Vein endothelial cell (primary cell): ENCODE measurements around a stretch of chr20.

- CAGE, long polyA plus RNA = no peak
These were observed 37.5 kb downstream of the RBM38 start for GRCh38 chr20:57428477-57429312.

GRCh38 chr20:57440534-57441594, 49.7 kb downstream of the RBM38 start:
- CAGE, long polyA plus RNA = no peak

DNA sequence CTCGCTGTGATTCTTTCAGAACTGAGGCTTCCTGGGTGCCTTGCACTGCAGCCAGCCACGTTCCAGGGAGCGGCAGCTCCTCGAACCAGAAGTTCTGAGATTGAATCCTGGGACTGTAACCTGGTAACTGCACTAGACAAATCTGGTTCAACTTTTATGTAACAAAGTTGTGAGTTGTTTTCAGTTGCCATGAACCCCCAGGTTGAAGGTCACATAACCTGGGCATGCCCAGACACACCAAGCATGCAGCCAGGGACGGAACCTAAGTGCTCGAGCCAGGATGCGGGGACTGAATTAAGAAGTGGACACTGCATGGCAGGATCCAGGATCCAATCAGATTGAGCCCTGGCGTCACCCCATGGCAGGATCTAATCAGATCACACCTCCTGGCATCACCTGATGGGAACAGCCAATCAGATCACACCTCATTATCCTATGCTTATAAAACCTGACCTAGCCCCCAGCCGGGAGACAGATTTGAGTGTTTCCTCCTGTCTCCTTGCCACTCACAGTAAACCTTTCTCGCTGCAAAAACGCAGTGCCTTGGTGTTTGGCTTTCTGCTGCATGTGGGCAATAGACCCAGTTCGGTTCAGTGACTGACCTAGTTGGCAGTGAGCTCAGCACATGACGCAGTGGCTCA, 66.0 kb downstream of the RBM38 start:
- CAGE, long polyA plus RNA = no peak

GRCh38 chr20:57481435-57481755, 43.5 kb downstream of the CTCFL start:
- CAGE, long polyA plus RNA = no peak

- CAGE, long polyA plus RNA = no peak
These were observed 1.2 kb downstream of the CTCFL start for GRCh38 chr20:57523732-57524235.

DNA sequence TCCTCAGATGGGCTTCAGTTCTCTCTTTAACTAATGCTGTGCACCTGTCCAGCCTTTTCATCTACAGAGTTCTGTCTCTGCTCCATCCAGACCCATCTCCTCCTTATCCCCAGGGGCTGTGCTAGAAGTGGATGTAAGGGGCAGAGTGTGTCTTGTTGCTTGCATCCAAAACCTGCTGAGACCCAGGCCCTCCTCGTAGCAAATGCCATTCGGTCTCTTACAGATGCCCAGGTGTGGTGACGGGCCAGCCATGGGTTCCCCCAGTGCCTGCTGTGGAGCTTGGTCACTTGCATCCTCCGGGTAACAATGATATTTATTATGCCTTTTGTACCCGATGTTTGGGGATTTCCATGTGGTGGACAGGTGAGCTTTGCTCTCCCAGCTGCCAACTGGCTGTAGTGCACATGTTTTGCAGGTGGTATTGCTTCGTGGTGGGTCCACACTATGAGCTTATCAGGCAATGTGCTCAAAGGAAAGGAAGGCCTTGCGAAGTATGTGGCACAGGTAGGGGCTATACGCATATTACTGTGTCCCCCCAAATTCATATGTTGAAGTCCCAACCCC, 4.1 kb upstream of the CTCFL start:
- CAGE, long polyA plus RNA = no peak

GRCh38 chr20:57547257-57547842, 13.6 kb upstream of the PCK1 start:
- CAGE, long polyA plus RNA = no peak

DNA sequence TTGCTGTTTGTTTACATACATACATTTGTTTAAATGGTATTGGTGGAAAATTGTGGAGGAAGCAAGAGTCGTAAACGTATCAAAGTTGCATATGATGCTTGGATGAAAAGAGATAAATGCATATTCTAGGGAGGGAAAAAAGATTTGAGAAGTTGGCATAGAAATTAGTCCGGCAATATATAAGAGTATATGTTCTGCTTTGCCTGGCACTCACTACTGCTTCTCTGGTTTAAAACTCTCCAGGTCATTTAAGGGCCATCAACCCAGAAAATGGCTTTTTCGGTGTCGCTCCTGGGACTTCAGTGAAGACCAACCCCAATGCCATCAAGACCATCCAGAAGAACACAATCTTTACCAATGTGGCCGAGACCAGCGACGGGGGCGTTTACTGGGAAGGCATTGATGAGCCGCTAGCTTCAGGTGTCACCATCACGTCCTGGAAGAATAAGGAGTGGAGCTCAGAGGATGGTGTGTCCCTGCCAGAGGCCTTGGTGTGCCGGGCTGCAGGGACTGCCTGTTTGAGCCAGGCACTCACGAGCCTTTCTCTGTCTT, 3.1 kb downstream of the PCK1 start:
- CAGE, long polyA plus RNA = no peak

GRCh38 chr20:57564779-57565810, 4.2 kb downstream of the PCK1 start:
- CAGE, long polyA plus RNA = no peak

GRCh38 chr20:57580452-57580938, 19.6 kb downstream of the PCK1 start:
- CAGE, long polyA plus RNA = no peak

DNA sequence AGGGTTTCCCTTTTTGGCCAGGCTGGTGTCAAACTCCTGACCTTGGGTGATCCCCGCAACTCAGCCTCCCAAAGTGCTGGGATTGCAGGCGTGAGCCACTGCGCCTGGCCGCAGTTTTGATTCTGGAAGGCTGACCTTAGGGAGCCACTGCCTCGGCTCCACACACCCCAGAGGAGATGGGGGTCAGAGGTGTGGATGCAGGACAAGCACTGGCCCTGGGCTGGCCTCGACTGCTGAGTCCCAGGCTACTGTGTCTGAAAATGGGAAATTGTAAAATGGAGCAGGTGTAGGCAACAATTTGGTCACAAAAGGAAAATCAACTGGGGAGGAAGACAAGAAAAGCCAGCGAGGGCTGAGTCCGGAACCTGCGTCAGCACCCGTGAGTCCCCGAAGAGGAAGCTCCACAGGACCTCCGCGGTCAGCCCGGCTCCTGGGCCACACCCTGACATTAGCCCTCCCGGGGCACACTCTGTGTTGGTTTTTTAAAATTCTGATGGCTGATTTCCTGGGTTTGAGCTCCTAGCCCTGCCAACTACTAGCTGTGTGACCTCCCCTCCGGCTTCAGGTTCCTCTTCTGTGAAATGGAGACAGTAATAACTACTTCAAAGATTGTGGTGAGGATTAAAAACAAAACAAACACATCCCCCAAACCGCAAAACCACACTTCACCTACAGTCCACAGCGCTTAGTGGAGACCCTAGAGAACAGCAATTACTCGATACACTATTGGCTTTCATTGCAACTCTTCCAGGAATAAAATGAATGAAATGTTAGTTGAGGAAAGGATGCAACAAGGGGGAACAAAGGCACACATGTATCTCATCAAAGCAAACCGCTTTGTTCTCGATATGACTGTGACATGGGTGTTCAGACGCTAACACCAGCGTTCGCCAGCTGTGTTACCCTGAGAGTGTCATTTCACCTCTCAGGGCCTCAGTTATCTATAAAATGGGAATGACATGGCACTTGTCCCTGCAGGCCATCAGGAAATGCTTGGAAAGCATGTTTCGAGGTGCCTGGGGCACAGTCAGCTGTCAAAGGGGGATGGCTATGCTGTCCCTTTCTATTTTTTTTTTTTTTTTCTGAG, 1.1 kb downstream of the ZBP1 start:
- CAGE, long polyA plus RNA = no peak

DNA sequence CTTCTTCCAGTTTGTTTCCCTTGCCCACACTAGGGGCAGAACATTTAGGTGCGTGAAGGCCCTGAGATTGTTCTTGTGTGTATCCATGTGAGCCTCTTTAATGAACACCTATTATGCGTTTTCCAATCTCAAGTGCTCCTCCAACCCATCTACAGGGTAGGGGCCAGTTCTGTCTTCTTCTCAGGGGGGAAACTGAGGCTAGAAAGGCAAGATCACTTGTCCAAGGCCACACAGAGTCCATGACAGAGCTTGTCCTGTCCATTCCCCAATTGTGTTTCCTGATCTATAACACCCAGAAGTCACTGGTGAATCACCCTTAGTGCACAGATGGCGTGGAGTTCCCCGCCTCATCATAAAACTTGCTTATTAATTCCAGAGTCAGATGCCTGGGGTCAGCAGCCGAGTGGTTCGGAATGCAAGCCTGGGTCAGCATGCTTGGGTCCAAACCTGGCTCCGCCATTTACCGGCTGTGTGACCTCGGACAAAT, 1.1 kb upstream of the ZBP1 start:
- CAGE, long polyA plus RNA = no peak

- CAGE, long polyA plus RNA = no peak
These were observed 7.0 kb downstream of the PMEPA1 start for GRCh38 chr20:57702689-57703251.

GRCh38 chr20:57703252-57704184, 6.3 kb downstream of the PMEPA1 start:
- CAGE, long polyA plus RNA = no peak

DNA sequence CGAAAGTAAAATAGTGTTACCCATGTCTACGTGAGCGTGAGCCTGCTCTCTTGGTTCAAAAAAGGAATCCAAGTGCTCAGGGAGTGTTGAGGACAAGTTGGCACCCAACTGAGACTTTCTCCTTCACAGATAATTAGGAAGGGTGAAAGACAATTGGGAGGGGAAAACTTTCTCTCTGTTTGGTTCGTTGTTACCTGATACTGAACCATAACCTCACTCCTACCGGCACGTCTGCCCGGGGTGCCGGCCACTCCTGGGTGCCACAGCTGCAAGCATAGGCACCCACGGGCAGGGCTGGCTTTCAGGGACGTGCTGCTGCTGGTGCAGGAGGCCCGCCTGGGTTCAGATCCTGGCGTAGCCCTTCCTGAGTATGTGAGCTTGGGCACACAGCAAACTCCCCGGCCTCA, 38.1 kb upstream of the PMEPA1 start:
- CAGE, long polyA plus RNA = no peak

DNA sequence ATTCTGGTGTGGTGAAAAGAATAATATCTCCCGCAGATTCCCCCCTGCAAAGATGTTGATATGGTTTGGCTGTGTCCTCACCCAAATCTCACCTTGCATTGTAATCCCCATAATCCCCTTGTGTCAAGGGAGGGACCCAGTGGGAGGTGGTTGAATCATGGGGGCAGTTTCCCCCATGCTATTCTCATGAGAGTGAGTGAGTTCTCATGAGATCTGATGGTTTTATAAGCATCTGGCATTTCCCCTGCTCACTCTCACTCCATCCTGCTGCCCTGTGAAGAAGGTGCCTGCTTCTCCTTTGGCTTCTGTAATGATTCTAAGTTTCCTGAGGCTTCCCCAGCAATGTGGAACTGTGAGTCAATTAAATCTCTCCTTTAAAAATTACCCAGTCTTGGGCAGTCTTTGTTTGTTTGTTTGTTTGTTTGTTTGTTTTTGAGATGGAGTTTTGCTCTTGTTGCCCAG, 58.8 kb upstream of the PMEPA1 start:
- CAGE, long polyA plus RNA = no peak

- CAGE, long polyA plus RNA = no peak
These were observed 133.1 kb upstream of the C20orf85 start for GRCh38 chr20:58017208-58018481.

DNA sequence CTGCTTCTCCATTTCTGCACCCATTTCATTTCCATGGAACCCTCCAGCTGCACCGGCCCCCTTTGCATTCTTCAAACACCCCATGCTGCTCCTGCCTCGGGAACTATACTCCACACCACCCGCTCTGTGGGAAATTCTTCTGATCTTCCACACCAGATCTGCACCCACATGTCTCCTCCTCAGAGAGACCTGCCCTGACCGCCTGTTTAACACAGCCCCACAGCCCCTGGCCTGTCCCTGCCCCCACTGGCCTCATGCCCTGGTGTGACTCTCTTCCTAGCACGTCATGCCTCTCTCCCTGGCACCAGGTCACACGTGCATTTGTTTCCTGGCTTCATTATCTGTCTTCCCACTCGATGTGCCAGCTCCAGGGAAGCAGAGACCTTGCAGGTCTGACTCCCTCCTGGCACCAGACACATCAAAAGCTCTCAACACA, 1.8 kb upstream of the C20orf85 start:
- CAGE, long polyA plus RNA = no peak

DNA sequence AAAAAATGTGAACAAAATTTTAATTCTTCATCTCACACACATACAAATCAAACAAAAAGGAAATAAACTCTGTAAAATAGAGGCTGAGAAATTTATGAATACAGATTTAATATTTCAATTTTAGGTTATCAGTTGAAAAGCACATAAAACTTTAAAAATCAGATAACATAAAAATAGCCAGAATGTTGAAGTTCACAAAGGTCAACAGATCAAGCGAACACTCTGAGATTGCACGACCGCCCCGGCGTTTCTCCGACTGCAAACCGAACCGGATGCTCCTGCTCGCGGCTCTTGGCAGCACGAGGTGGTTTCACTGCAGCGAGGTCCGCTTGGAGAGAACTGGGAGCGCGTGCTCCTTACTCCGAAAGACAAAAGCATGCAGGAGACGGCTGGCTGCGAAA, 8.0 kb upstream of the ANKRD60 start:
- CAGE, long polyA plus RNA = no peak

GRCh38 chr20:58313387-58313836, 3.9 kb downstream of the RAB22A start:
- CAGE, long polyA plus RNA = no peak